ENCODE results near the gene PSMB5.

GRCh38 chr14:21527087-21527401 lies 898 bp upstream of the SALL2 start:
- PRO-cap, result bidirectional peak, plus-strand start at chr14:21527126, minus-strand start at chr14:21527131

DNA sequence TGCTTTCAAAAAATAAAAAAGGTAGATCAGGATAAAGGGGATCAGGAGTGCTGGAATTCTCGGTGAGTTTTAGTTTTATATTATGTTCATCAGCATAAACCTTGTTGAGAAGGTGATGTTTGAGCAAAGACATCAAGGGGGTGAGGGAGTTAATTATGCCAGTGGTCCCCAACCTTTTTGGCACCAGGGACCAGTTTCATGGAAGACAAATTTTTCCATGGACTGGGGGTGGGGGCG lies 6.2 kb downstream of the OR4E2 start:
- PRO-cap, result no peak

GRCh38 chr14:21978315-21978768 lies 304.7 kb upstream of the OR4E1 start:
- PRO-cap, result no peak

GRCh38 chr14:21992603-21993357 lies 319.2 kb upstream of the OR4E1 start:
- PRO-cap, result no peak

DNA sequence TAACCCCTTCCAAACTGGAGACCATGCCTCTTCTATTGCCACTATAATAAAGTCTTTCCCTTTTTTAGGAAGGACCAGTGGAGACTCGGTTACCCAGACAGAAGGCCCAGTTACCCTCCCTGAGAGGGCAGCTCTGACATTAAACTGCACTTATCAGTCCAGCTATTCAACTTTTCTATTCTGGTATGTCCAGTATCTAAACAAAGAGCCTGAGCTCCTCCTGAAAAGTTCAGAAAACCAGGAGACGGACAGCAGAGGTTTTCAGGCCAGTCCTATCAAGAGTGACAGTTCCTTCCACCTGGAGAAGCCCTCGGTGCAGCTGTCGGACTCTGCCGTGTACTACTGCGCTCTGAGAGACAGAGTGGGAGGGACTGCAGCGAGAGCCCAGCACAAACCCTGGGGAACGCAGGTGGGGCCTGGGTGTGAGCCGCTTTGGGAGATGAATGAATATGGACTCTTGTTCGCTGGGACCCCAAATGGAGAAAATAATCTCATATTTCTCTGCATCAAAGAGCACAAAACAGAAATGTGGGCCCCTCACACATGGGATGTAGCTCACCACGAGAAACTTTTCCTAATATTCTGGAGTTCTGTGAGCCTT lies 329.8 kb upstream of the OR4E1 start:
- PRO-cap, result no peak

DNA sequence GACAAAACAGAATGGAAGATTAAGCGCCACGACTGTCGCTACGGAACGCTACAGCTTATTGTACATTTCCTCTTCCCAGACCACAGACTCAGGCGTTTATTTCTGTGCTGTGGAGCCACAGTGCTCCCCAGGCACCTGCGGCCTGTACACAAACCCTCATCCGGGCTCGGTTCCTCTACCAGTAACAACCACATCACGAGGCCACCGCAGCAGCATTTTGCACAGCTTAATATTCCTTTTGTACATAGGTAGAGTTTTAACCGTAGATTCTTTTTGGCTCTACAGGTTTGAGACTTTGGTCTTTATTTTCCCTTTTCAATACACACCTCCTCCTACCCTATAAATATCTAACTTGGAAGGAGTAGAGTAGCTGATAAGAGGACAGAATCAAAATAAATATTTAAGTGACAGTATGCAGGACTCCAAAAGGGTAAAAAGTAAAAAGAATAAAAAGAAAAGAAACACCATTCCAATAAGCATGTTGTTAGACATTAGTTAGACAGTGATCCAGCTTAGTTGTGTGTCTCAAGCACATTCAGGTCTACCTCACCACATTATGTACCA lies 397.6 kb upstream of the OR4E1 start:
- PRO-cap, result no peak

DNA sequence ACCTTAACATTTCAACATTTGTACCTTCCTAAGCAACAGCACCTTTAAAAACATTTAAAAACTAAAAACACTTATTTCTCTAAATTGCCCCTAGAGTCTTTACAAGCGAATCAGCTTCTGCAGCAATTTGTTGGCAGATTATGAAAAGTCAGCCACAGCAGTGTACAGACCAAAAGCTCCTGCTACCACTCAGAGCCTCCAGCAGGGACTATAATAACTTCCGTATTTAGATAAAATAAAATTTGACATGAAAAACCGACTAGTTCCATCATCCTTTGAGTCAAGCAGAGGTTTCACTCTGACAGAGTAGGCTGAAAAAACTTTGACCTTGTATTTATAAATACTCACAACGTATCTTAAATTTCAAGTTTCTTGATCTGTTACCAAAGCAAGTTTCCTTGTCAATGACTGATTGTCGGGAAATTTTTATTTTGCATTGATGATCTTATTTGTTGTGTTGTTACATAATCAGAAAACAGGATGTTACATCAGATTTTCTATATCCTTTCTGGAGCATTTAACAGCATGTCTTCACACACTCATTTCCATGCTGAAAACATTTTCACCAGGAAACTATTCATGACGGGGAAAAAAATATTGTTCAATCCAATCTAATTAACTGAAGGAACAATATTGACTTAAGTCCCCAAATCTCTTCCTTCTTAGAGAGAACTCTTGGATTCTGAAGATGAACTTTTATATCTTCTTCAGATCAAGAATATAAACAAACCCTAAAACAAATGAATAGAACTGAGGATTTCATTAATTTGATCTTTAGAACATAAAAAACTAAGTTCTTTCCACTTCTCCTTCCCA lies 283.3 kb downstream of the DAD1 start:
- PRO-cap, result no peak

- PRO-cap, result no peak
Measured at GRCh38 chr14:22418435-22419315, 170.3 kb downstream of the DAD1 start.

GRCh38 chr14:22496570-22497455 lies 92.2 kb downstream of the DAD1 start:
- PRO-cap, result no peak

- PRO-cap, result no peak
Measured at GRCh38 chr14:22553882-22554081, 35.2 kb downstream of the DAD1 start.

DNA sequence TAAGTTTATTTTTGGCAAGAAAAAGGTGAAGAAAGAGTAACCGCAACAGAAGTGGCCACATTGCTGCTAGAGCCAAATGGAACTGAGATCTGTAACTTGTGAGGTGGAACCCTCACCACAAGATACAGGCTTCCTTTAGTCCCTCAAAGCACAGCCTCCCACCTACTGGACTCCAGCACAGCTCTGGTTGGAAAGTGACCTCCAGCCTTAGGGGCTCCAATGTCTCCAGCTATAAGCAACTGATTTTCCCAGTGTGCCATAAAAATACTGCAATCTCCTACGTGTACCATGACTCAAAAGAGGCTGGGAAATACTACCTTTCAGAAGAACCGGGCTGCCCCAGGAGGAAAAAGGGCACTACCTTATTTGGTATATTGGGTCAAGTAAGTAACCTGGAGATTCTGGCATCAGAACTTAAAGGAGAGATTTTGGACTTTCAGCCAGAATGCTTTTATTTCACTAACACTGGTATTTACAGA lies 23.3 kb downstream of the DAD1 start:
- PRO-cap, result no peak

- PRO-cap, result no peak
Measured at GRCh38 chr14:22566138-22566301, 23.0 kb downstream of the DAD1 start.

- PRO-cap, result unidirectional peak, plus-strand start at chr14:22651098
Measured at GRCh38 chr14:22650781-22651317, 6.7 kb upstream of the OR6J1 start.

DNA sequence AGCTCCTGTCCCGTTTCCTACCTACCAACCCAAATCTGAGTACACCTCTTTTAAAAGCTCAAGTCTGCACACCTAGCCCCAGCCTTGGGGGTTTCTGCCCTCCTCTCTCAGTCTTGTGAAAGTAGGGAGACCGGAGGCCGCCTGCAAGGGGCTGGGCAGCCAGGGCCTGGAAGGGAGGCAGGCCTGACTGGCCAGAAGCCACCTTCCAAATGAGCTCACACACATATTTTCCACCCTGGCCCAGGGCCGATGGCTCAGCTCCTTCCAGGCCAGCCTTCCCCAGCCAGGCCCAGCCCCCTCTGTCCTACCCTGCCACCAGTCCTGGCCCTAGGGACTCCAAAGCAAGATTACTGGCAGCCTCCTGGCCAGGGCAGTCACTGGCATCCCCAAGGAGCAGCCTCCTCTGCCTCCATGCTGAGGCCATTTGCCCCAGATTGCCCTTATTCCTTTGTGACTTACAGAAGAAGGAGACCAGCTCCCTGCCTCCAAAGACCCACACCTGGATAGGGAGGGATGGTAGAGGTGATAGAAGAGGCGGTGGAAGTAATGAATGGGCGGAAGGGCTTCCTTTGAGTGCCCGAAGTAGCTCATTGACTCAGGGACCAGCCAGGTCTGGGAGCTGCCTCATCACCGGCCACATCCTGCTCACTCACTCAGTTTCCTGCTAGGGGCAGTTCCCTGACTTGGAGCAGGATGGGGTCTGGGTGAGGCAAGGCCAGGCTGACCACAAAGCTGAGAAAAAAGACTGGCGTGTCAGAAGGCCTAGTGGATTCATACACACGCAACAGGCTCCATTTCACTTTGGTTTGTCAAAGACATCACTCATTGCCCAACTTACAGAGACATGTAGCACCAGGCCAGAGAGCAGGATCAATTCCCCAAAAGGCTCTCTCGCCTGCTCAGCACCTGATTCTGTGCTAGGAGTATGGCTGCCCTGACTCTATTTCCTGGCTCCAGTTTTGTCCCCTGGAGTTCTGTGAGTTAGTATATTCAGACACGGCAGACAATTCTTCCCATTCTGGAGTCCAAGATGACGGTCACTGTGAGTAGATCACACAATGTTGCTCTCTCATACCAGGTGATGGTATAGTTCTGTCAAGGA lies 14.9 kb downstream of the MMP14 start:
- PRO-cap, result no peak

DNA sequence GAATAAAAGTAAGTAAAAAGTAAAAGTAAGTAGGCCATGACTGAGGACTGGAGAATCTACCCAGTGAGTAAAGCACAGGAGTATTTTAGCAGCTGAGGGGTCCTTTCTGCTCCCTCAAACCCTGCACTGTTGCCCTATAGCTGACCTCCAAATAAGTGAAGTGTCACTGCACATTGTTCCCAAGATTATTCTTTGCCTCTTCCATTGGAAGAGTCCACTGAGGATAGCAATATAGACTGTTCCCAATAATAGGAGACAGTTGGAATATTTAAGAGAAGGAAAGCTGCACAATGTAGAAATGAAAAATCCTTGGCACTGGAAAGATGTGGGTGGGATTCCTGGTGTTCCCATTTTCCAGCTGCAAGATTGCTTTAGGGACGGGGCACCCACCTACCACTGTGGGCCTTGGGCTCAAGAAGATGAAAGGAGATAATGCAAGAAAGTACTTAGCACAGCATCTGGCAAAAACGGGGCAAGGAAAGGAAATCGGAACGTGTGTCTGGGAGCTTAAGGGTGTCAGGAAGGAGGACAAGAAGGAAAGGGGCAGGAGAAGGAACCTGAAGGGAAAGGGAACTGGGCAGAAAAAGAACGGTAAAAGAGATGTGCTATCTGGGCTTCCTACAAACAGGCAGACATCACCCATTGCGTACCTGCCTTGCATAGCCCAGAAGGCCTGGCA lies 1.2 kb upstream of the REM2 start:
- PRO-cap, result no peak

GRCh38 chr14:22976374-22977567 lies 5.6 kb downstream of the AJUBA start:
- PRO-cap, result bidirectional peak, plus-strand start at chr14:22976897, minus-strand start at chr14:22976769; bidirectional peak, plus-strand start at chr14:22977021, minus-strand start at chr14:22976926

DNA sequence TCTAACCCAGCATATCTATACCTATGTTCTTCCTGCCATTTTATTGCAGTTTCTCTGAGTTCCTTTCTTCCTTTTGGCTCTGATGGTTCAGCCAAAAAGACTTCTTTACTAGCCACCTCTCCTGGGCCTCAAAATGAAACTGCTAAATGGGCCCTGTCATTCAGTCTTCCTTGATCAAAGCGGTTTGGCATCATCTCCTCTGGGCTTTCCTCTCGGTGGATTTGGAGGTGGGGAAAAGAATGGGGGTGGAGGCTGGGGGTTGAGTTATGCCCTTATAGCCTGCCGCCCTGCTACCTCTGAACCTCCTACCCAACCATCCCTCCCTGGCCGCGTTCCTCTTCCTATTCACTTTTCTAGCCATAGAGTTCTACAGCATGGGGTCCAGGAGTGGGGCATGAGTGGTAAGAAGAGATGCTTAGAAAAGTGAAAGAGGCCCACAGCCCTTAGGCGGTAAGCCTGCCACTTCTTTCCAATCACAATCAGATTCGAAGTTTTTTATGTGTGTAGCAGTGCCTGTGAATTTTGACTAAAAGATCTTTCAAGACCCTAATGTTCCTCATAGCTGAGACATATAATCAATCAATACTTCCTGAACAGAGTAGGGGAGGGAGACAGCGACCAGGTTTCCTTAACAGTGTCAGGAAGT lies 2.5 kb downstream of the AJUBA start:
- PRO-cap, result no peak

GRCh38 chr14:23028727-23029305 lies 5.9 kb downstream of the PSMB5 start:
- PRO-cap, result no peak

GRCh38 chr14:23034315-23035390 lies at the start of gene PSMB5:
TSS of gene PSMB5 (minus strand) at chr14:23034900.
- PRO-cap, result bidirectional peak, plus-strand start at chr14:23034510, minus-strand start at chr14:23034408; unidirectional peak, minus-strand start at chr14:23034885; bidirectional peak, plus-strand start at chr14:23035281, minus-strand start at chr14:23035230

DNA sequence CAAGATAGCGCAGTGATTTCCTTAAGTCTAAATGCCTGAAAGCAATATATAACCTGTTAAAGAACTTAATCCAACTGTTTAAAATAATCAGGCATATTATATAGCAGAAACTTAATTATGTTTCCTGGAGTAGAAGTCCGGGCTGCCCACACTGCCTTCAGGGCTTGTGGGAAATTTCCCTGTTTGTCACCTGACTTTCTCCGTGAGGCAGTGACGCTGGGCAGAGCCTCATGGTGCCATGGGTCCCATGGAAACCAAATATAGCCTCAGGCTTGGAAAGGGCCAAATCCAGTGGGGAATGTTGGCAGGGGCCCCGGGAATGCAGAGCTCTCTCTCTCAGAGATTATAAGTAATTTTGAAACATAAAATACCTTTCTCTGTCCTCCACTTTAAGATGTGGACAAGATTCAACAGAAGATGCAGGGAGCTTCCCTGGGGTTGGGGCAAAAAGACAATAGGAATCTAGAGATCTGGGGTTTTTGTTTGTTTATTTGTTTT lies 23.0 kb upstream of the CEBPE start:
- PRO-cap, result no peak